Epithelial cell of prostate (primary cell): ENCODE data around the genes DLD, LRRN3 and IFRD1.

- RRBS, result no CpG with 5 or more reads among the region's 5 CpGs
Observed at GRCh38 chr7:107438810-107439543, 30.9 kb upstream of the GPR22 start.

- RRBS, result no CpG with 5 or more reads among the region's 9 CpGs
Observed at GRCh38 chr7:107452184-107452960, 17.5 kb upstream of the GPR22 start.

DNA sequence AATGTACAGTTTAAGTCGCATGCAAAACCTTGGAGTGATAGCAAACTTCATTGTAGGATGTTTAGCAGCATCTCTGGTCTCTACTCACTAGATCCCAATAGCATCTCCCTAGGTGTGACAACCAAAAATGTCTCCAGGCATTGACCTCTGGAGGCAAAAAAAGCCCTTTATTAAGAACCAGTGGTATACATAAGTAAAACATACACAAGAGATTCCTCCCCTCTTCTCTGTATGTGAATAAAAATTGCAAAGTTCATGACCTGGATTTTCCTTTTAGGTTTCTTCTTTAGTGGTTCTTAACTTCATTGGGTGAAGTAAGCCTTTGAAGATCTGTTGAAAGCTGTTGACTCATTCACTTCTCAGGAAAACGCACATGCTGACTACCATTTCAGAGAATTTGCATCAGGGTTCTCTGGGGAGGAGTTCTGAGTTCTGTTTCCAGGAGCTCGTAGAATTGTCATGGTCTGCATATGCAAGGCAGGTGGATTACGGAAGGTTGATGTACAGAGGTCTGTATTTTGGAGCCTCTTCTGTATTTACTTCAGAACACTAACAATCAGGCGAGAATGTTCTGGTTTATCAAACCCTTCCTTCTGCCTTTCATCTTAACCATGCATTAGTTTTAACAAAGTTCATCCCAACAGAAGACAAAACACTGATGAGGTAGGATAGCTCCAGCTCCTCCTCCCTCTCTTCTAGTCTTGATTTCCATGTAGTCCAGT, 993 bp upstream of the SLC26A4 start:
- RRBS, result no CpG with 5 or more reads among the region's 5 CpGs

DNA sequence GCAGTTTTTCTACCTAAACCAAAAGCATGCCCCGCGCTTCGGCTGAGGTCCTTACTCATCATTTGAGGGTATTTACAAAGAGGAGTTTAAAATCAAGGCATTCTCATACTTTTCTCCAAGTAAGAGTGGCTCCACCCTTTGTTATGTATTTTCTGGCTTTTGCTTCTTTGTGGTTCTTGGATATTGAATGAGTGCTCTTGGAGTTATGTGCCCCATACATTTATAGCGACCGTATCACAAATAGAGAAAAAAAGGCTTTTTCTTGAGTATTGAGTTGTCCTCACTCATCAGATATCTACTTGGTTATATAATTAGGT, 735 bp downstream of the CBLL1 start:
- RRBS, result no CpG with 5 or more reads among the region's 5 CpGs

GRCh38 chr7:107890763-107891959, at the start of gene DLD:
DLD (plus strand) TSS chr7:107891183.
- RRBS, result under 1% methylated on average over 11 of the region's 62 CpGs

- RRBS, result no CpG with 5 or more reads among the region's 2 CpGs
Observed at GRCh38 chr7:107980539-107980912, 22.4 kb downstream of the LAMB1 start.

DNA sequence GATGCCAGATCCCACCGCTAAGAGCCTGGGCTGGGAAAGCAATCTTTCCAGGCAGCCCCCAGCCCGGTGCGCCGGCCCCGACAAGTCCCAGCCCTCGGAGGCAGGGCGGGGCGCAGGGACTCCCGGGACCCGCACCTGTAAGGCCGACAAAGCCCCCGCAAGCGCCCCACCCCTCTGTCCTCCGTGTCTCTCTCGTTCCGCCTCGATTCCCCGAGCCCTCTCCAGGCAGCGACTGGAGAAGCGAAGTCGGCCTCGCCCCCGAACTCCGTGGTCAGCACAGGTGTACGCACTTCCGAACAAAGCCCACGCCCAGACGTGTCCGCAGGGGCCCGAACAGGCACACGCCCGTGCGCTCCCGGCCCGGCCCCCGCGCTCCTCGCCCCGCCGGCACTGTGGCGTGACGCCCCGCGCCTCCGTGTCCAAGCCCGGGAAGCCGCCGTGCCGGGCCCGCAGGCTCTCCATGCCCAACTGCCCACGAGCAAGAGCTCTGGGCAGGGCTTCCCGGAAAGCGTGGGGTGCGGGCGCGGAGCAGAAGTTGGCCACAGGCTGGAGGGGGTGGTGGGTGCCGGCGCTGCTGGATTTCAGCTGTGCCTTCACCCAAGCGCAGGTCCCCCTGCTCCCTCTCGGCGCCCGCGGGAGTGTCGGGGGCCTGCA, 705 bp downstream of the NRCAM start:
- RRBS, result 2% methylated on average over 23 of the region's 64 CpGs

GRCh38 chr7:108524585-108525128, 1.3 kb downstream of the PNPLA8 start:
- RRBS, result no CpG with 5 or more reads among the region's 14 CpGs

DNA sequence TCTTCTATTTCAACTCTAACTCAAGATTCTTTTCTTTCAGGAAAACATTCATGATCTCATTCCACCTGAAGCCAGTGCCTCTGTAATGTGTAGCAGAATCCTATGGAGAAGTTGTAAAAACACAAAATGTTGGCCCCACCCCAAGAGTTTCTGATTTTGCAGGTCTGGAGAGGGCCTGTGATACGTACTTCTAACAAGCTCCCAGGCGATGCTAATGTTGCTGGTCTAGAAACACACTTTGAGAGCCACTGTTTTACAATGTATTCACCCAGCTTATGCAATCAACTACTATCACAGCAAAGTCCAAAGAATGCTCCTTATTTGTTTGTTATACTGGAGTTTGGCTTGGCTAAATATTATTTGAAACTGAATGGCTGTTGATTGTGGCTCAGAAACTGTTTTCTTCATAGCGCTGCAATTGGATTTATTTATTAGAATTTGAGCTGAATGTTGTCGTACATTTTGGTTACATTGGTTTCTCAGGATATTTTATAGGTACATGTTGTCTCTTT, 44.3 kb downstream of the DNAJB9 start:
- RRBS, result no CpG with 5 or more reads among the region's 4 CpGs

- RRBS, result no CpG with 5 or more reads among the region's 14 CpGs
Observed at GRCh38 chr7:109596816-109597345, 1027.2 kb downstream of the DNAJB9 start.

DNA sequence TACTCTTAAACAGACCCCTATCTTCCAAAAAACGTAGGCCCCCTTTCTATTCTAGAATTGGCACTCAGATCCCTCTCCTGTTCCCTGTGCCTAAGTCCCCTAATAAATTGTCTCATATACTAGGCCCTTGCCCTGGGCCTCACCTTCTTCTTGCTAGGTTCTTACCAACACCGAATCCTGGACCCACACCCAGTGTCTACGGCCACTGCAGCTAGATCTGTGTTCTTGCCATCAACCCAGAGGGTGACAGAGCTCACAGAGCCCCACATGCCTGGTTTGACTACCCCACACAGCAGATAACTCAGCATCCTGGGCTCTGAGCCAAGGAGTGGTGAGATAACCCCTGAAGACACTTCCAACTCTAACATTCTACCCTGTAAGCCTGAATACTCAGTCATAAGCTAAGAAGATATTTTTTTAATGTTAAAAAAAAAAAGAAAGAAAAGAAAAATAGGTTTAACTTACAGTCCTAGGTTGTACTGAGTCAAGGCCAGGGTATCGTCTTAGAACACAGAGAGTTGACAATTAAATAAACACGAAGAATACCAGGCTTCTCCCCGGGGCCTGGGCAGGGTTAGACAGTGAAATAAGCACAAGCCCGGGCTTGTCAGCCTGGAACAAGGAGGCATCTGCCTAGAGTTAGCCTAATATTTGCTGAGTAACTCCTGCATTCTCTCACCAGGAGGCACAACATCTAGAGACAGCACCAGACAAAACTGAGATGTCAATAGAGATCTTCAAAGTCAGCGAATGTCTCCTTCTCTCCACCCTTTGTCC, 556.6 kb upstream of the LRRN3 start:
- RRBS, result no CpG with 5 or more reads among the region's 8 CpGs

GRCh38 chr7:111067153-111067564, 23.8 kb upstream of the LRRN3 start:
- RRBS, result no CpG with 5 or more reads among the region's 4 CpGs

DNA sequence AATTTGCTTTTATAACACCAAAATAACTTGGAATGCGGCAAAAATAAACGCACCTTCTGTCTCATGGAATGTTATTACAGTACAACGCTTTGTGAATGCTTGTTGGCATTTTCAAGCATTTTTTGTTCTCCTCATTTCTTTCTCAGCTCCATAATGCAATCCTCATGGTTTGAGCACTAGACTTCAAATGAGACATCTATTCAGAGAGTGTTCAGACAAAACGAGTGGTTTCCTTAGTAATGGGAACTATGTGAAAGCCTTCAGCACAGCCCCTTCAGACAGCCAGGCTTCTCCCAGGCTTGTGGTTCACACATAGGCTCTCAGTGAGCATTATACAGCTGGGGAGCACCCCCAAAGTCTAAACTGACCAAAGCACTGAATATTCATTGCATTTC, 8.6 kb upstream of the LRRN3 start:
- RRBS, result no CpG with 5 or more reads among the region's 4 CpGs

DNA sequence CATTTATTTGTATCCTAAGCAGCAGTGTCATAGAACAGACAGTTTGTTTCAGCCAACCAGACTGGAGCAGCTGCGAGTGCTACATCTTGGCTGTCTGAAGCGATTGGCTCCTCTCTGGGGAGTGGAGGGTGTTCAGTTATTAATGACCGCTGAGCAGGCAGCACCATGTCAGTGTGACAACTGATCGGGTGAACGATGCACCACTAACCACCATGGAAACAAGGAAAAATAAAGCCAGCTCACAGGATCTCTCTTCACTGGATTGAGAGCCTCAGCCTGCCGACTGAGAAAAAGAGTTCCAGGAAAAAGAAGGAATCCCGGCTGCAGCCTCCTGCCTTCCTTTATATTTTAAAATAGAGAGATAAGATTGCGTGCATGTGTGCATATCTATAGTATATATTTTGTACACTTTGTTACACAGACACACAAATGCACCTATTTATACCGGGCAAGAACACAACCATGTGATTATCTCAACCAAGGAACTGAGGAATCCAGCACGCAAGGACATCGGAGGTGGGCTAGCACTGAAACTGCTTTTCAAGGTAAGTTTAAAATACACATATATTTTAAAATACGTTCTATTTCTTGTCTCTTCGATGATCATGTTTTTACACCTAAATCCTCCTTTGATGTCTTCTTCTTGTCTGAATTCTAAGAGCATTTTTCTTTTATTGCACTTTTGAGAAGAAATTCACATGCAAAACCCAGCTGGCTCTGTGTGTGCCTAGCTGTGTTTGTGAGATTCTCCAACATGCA, at the start of gene LRRN3:
LRRN3 (plus strand) TSS at position 168 of the 759 bp plus-strand sequence.
- RRBS, result no CpG with 5 or more reads among the region's 13 CpGs

- RRBS, result no CpG with 5 or more reads among the region's 3 CpGs
Observed at GRCh38 chr7:111214777-111215456, 124.0 kb downstream of the LRRN3 start.

GRCh38 chr7:111232776-111233367, 141.9 kb downstream of the LRRN3 start:
- RRBS, result no CpG with 5 or more reads among the region's 3 CpGs

DNA sequence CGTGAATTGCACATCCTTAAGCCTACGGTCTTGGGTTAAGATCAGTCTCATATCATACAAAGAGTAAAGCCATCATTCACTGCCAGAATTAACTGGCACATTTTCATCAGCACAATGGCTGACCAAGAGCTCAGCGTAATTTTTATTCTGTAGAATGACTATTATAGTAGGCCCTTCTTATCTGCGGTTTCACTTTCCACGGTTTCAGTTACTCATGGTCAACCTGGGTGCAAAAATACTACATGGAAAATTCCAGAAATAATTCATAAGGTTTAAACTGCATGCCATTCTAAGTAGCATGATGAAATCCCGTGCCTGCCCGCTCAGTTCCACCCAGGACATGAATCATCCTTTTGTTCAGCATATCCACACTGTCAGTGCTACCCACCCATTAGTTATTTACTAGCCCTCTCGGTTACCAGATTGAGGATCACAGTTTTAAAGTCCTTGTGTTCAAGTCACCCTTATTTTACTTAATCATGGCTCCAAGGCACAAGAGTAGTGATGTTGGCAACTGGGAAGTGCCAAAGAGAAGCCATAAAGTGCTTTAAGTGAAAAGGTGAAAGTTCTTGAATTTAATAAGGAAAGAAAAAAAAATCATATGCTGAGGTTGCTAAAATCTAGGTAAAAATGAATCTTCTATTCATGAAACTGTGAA, 205.0 kb downstream of the DOCK4 start:
- RRBS, result no CpG with 5 or more reads among the region's 8 CpGs

- RRBS, result no CpG with 5 or more reads among the region's 8 CpGs
Observed at GRCh38 chr7:112140687-112141821, 65.1 kb downstream of the DOCK4 start.

GRCh38 chr7:112449826-112450884, at the start of gene IFRD1:
IFRD1 (plus strand) TSS chr7:112450460.
- RRBS, result 2% methylated on average over 7 of the region's 78 CpGs